Tongue (tissue), 2 donors: ENCODE measurements around the genes ARL16 and P4HB.

DNA sequence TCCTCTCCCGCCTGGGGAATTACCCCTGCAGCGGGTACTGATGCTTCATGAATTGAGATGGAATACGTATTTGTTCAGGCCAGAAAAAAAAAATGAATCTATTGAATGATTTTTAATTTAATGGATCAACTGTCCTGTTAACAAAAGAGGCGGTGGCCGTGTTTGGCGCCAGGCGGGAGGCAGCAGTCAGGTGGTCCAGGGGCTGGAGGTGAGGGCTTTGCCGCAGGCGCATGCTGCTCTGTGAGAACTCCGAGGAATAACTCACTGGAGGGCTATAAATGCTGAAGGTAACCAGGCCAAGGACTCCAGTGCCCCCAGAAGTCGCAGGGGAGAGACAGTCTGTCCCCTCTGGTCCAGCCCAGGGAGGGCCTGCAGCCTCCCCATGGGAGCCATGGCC lies 7.2 kb upstream of the BAHCC1 start:
- RAMPAGE, long total RNA: no peak

DNA sequence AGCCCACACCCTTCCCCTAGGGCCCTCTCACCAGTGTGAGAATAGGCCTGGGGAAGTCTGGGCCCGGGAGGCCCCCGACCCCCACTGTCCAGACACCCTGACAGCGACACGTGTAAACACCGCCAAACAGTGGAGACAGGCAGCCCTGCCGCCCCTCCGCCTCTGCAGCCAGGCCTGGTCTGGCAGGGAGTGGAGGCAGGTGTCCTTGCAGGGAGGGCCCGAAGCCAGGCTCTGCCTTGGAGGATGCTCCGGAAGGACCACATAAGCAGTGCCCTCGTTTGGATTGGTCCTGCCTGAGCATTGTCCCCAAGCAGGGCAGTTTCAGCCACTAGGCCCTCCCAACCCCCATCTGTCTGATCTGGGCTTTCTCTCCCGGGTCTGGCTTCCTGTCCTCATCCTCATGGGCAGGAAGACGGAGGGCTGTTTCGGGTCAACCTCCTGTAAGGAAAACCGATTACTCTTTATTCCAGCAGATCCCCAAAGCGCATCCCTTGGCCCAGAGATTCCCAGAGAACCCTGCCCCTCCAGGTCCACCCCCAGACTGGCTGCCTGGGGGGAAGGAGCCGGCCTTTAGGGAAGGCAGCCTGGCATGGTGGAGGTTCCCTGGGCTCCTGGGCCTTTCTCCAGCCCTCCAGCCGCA lies 6.3 kb upstream of the BAHCC1 start:
- RAMPAGE, long total RNA: no peak

- RAMPAGE, long total RNA: no peak
Measured at GRCh38 chr17:81389526-81390745, 5.3 kb upstream of the BAHCC1 start.

GRCh38 chr17:81397645-81397971 lies 2.4 kb downstream of the BAHCC1 start:
- RAMPAGE, long total RNA: no peak

GRCh38 chr17:81412581-81413233 lies 17.4 kb downstream of the BAHCC1 start:
- RAMPAGE, long total RNA: no peak

- RAMPAGE, long total RNA: no peak
Measured at GRCh38 chr17:81428635-81429592, 33.7 kb downstream of the BAHCC1 start.

DNA sequence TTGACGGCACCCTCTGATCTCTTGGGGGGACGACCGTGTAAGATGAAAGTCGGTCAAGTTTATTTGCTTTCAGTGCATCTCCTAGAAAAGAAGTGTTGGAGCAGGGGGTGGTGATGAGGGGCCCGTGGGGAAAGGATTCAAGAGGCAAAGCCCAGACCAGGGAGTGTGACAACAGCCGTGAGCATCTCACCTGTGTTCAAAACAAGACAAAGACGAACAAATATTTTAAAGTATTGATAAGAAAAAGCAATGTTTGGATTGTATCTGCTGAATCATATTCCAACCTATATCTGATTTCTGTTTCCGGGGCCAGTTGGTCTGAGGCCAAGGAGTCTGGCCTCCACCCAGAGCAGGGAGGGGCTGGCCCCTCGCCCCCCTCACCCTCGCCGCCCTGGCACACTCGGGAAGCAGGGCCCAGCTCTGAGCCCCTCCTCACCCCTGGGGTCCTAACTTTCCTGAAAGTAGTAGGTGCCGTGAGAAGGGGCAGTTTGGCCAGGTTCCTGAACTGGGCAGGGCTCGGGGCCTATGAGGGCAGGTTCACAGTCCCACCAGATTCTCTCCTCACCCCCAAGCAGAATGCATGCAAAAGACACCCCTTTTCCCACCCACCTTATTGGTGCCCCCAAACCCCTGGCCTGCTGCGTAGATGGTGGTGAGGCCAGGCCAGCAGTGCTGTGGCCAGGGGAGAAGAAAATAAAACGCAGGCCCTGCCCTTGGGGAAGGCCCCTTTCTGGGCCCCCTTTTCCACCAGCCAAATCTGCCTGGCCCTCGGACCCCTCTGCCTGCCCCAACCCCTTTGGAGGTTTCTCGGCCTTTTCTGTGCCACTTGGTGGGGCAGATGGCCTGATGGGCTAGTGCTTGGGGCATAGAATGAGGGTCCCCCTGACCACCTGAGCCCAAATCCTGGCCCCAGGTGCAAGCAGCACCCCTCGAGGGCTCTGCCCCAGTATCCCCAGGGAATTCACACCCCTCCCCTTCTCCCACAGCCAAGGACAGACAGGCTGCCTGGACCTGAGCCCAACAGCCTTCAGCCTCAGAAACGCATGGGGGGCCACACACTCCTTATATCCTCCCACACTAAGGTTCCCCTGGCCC lies 47.8 kb downstream of the ACTG1 start:
- RAMPAGE, long total RNA: no peak

GRCh38 chr17:81465745-81466502 lies 46.7 kb downstream of the ACTG1 start:
- RAMPAGE, long total RNA: no peak

DNA sequence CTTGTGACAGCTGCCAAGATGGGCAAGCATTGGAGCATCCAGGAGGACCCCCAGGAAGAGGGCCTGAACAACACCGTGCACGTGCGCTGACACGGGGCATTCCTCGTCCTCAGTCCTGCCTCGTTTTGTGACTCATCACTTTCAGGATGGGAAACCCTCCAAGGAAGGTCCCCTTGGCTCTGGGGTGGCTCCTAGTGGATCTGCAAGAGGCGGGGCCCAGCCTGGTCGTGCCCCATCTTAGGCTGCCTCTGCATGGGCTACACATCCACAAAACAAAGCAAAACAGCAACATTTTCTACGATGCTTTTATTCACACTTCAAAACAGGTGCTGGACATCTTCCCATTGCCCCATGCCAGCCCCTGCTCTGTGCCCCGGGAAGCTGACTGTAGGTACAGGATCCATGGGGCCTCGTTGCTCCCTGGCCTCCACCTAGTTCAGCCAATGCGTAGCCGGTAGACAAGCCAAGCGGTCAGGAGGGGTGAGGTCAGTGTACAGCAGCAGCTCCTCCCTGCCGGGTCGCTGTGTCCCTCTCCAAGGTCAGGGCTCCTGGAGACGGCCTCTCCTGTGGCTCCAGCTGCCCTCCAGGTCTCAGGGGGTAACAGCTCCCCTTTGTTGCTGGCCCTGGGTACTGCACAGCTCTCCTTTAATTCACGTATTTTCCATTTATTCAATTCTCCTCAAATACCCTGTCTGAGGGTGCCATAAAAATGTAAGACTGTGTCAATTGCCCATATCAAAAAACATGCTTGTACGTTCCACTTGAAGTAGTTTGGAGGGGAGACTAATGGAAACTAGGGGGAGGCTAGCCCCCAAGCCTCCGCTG lies 32.2 kb downstream of the ACTG1 start:
- RAMPAGE, long total RNA: no peak

- RAMPAGE, long total RNA: no peak
Measured at GRCh38 chr17:81488270-81488592, 24.4 kb downstream of the ACTG1 start.

GRCh38 chr17:81514989-81515531 lies 2.5 kb upstream of the ACTG1 start:
- RAMPAGE, long total RNA: no peak

- RAMPAGE, long total RNA: no peak
Measured at GRCh38 chr17:81518461-81519253, 6.1 kb upstream of the ACTG1 start.

DNA sequence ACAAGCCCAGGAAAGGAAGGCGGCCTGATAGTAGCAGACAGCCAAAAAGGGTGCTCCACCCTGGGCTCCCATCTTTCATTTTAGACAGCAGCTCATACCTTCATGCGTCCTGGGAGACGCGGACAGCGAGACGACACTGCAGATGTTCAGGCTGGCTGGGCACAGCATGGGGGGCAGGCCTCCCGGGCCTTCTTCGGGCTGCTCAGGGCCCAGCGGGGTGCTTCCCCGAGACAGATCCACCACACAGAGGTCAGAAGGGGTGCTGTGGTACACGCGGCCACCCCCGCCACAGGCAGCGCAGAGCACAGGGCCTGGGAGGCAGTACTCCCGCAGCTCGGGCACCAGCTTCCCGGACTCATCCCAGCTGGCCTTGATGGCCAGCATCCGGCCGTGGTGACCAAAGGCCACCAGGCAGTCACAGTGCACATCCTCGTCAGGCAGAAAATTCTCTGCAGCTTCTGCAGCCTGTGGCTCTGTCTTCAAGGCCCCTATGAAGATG lies 2.0 kb downstream of the FAAP100 start:
- RAMPAGE, long total RNA: no peak

DNA sequence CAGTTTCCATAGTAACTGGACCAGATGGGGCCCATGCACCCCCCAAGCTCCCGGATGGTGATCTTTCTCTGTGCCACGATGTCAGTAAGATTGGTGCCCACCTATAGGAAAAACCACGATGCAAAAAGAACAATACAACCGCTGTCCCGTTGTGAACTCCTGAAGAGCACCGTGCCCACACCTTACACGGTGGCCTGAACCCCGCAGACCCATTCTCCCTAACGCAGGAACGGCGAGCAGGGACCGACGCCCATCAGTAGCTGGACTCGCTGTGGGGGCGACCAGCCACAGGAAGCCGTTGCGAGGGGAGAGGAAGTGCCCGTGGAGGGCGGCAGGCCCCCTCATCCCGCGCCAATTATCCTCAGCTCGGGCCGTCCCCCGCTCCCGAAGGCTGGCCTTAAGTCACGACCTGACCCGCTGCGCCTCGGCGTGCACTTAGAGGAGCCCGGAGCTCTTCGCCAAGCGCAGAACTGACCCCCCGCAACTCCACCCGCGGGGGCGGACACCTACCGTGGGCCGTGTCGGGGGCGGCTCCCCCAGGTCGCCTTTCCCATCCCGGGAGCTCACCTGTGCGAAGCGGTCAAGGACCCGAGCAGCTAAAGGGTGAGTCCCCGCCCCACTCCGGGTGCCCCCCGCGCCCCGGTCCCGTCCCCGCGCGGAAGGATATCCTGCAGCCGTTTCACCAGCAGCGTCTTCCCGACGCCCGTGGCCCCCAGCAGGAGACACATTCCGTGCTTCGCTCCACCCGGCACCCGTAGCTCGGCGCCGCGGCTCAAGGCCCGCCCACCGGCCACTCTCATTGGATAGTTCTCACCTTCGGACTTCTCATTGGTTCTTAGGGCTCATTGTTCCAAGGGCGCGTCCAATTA lies at the start of gene ARL16:
Gene ARL16 (minus strand): TSS at position 772 of the 869 bp plus-strand sequence.
- RAMPAGE, long total RNA: start-site peak on the minus strand centred at position 718 of the sequence, 41 bp wide, 535 and 172 reads in 2 replicates

GRCh38 chr17:81686785-81687231 lies 3.0 kb downstream of the HGS start:
- RAMPAGE, long total RNA: no peak

DNA sequence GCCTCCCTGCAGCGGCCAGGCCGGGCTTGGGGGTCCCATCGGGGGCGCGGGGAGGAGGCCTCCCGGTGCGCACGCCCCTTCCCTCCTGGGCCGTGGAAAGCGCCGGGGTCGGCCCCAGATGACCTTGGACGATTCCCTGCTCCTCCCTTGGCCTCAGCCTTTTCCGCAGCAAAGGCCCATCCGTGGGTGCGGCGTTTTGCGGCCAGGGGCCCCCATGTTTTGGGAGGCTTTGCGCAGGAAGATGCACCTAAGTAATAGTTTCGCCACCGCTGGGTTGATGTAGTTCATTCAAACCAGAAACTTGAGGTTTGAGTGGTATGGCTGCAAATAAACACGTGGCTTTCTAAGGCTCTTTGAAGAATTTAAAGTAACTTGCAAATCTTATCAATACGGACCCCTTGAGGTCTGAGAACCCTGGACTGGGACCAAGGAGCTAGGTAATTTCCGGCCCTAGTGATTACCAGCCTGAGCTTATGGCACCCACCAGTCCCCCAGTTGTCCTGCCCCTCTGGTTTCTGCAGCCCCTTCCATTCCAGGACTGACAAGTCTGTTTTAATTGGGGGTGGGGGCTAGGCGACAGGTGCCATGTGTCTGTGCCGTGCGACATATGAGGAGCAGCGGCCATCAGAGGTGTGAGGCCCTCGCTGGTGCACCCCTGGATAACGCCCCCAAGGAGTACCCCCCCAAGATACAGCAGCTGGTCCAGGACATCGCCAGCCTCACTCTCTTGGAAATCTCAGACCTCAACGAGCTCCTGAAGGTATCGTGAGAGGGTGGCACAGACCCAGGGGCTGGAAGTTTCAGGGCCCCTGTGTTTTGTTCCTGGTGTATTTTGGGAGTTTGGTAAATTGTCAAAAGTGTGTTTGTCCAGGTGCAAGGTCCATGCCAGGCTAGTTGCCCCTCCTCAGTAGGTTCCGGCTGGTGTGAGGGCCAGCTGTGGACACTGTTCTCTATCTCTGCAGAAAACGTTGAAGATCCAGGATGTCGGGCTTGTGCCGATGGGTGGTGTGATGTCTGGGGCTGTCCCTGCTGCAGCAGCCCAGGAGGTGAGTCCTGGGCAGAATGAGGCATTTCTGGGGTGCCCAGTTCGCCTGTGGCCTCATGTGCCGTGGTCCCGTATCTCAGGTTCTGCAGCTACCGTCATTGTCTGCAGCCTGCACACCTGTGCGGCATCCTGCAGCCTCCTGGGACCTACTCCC lies 903 bp downstream of the MRPL12 start:
- RAMPAGE, long total RNA: no peak

DNA sequence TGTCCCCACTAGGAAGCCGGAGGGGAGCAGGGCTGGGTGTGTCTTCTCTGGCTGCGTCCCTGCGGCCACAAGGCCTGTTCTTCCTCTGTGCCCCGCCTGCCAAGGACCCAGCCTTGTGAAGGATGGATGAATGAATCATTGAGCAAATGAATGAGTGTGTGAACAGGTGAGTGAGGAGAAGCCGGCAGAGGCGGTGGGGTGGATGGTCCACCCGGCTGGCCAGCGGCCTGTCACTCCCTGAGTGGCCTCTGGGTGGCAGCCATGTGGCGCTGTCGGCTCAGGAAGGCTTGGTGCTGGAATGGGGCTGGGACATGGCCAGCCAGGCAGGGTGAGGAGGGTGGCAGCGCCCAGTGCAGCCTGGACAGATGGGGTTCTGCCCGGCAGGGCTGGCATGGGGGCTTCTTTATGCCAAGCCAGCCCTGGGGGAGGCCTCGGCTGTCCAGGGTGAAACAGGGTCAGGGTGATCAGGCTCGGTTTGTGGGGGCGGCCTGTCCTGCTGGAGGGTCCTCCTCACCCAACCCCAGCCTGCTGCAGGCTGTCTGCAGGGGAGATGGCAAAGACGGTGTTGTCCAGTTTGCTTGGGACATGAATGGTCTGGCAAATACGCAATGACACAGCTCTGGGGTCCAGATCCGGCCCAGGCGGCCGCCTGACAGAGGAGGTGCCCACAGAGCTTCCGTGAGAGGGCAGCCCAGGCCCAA lies 21.7 kb downstream of the SLC25A10 start:
- RAMPAGE, long total RNA: no peak

DNA sequence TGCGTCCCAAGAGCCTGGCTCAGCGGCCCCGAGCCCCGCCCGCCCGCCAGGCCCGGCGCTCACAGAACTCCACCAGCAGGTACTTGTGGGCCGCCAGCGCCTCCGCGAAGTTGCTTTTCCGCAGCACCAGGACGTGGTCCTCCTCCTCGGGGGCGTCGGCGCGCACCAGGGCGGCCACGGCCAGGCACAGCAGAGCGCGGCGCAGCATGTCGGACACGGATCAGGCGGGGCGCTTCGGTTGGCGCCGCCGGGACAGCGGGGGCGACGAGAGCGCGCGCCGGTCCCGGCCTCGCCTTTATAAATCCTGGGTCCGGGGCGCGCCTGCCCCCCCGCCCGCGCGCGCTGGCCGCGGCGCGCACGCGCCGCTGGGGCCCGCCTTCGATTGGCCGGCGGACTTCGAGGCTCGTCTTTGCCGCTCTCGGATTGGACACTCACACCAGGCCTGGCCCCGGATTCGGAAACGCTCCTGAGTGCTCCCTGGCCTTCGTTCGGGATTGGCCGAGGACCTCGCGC lies at the start of gene P4HB:
Gene P4HB (minus strand): TSS at position 272 of the 513 bp plus-strand sequence.
- RAMPAGE, long total RNA: no peak

GRCh38 chr17:81868439-81869169 lies 2.5 kb downstream of the ARHGDIA start:
- RAMPAGE, long total RNA: no peak

GRCh38 chr17:81869170-81870318 lies 1.6 kb downstream of the ARHGDIA start:
- RAMPAGE, long total RNA: no peak